ENCODE measurements around a stretch of chr2.

GRCh38 chr2:71453243-71454303 lies 12.9 kb upstream of the DYSF start:
- RRBS = 2% methylated on average over 20 of the region's 69 CpGs

- RRBS = no CpG with 5 or more reads among the region's 5 CpGs
These were observed 10.3 kb upstream of the DYSF start for GRCh38 chr2:71456218-71456618.

DNA sequence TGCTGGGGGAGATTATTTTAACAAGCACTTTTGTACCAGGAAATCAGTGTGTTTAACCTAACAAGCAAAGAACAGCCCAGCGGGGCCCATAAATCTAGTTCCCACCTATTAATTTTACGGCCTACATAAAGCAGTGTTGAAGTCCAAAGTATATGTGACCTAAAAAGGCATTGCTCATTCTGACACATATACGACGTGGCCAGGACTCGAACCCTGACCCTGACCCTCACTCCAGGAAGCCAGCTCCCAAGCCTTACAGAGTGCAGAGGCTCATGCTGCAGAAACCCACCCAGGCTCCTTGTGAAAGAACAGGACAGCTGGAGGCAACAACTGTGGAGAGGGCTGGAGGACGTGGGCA lies 221.7 kb downstream of the CYP26B1 start:
- RRBS = no CpG with 5 or more reads among the region's 6 CpGs

GRCh38 chr2:72148689-72149486 lies 1.2 kb upstream of the CYP26B1 start:
- RRBS = 3% methylated on average over 9 of the region's 69 CpGs

DNA sequence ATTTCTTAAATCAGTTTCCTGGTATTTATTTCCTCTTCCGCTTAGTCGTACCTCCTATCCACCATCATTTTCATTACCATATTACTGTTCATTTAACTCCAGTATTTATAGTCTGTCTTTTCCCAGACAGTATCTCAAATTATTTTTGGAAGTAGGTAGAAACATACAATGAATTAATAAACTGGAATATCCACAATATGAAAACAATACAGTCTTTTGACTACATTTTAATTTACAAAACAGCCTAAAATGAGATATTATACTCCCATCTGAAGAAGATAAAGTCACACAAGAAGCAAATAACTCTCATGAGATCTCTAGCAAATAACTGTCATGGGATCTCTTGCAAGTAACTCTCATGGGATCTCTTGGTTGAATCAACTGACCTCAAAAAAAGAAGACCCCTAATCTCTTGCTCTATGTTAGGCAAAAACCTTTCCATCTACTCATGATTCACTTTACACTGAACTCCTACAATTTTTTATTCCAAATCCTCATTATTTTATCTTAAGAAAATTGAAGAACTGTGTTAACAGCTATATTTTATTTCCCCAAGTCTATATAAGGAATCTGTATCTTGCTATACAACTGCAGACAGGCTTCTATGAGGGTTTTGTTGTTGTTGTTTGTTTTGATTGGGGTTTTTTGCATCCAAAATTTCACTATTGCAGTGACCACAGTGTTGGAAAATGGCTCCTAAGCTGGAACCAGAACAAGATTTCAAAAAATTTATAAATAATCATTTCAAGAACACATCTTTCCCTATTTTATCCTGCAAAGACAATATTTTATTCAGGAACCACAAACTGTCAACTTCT lies 166.7 kb downstream of the EXOC6B start:
- RRBS = no CpG with 5 or more reads among the region's 2 CpGs

- RRBS = no CpG with 5 or more reads among the region's 3 CpGs
These were observed 72.5 kb downstream of the EXOC6B start for GRCh38 chr2:72753163-72753986.

- RRBS = 2% methylated on average over 10 of the region's 44 CpGs
These were observed 24.7 kb upstream of the SPR start for GRCh38 chr2:72862157-72863255.

DNA sequence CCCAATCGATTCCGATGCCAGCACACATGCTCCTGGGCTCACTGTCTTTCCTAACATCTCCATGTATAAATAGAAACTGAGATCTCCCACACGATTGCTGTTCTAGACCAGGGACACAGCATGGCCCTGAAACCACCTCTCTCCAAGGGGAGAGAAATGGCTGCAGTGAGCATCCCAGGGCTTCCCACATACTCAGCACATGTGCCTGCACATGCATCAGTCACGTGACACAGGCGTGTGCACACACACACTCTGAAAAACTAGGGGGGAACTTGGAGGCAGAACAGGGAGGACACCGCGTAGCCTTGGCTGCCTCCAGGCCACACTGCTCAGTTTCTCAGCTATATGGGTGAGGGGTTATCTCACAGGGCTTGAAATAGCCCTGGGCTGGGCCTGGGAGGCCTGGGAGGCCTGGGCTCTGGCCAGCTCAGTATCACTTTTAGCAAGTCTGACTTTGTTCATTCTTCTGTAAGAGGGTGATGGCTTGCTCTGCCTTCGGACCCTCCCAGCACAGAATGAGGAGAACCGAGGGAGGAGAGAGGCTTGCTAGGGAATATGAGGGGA lies 66.9 kb downstream of the EMX1 start:
- RRBS = no CpG with 5 or more reads among the region's 9 CpGs

GRCh38 chr2:72985761-72986267 lies 68.5 kb downstream of the EMX1 start:
- RRBS = no CpG with 5 or more reads among the region's 9 CpGs

GRCh38 chr2:73033546-73034374 lies 37.8 kb downstream of the SFXN5 start:
- RRBS = no CpG with 5 or more reads among the region's 5 CpGs

DNA sequence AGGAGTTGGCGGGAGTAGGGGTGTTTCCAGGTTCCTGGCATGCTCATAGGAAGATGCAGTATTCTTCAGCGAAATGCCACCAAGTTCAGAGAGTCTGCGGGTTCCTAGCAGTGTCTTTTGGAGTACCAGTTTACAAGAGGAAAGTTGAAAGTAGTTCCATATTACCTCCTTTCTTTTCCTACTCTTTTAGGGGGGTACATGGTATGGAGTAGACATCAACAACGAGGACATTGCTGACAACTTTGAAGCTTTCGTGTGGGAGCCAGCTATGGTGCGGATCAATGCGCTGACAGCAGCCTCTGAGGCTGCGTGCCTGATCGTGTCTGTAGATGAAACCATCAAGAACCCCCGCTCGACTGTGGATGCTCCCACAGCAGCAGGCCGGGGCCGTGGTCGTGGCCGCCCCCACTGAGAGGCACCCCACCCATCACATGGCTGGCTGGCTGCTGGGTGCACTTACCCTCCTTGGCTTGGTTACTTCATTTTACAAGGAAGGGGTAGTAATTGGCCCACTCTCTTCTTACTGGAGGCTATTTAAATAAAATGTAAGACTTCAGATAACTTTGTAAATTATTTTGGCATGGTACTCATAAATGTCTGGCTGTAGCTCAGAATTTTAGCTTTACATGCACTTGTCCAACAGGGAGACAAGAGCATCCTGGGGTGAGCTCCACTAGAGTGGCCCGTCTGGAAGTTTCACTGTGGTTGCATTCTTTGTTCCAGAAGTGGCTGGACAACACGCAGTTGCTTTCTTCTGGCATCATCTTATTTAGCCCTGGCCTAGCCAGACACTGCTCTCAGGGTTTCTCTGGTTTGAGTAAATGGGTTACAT lies 18.6 kb downstream of the CCT7 start:
- RRBS = no CpG with 5 or more reads among the region's 17 CpGs

DNA sequence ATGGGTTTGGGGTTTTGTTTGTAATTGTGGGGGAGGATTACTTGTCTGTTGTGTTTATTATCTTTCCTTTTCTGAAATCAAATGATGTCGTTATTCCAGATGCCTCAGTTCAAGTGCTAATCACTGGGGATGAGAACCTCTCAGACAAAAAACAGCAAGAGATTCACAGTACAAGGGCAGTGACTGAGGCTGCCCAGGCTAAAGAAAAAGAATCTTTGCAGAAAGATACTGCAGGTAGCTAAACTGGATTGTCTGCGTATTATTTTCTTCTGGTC lies 85.2 kb downstream of the NAT8 start:
- RRBS = no CpG with 5 or more reads among the region's 2 CpGs

DNA sequence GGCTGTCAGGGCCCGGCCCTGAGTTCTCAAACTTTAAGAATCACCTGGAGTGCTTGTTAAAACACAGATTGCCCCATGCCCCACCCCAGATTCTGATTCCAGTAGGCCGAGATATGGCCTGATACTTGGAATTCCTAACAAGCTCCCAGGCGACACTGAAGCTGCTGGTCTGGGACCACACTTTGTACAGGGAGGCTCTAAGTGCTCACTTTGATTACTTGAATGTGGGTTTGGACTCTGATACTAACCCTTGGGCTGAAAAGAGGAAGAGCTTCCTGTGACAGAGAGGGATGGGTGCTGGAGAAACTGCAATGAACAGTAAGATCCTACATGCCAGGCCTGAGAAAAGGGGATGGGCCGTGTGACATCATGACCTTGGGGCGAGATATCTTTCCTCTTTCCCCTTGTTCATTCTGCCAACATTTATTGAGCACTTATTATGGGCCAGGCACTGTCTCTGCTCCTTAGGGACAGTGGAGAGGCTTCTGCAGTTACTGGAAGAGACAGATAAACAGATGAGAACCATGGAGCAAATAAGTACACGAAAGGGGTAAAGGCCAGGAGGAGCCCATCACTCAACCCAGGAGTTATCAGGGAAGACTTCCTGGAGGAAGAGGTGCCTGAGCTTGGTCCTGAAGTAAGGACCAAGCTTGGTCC lies 1.4 kb downstream of the ACTG2 start:
- RRBS = no CpG with 5 or more reads among the region's 6 CpGs

DNA sequence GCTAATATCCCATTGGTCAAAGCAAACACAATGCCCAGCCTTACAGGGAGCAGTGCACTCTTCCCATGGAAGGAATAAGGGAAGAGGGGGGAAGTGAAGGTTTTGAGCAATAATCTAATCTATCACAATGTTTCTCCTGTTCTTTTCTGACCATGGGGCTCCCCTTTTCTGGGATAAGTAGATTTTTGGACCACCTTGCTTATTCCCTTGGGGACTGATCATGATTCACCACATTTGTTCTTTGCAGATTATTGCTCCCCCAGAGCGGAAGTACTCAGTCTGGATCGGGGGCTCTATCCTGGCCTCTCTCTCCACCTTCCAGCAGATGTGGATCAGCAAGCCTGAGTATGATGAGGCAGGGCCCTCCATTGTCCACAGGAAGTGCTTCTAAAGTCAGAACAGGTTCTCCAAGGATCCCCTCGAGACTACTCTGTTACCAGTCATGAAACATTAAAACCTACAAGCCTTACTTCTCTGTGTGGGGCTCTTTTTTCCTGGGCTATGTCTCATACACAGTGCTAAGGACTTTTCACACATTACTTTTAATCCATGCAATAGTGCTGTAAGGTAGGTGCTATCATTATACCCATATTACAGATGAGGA lies 7.4 kb upstream of the DGUOK start:
- RRBS = no CpG with 5 or more reads among the region's 3 CpGs

- RRBS = no CpG with 5 or more reads among the region's 13 CpGs
These were observed 5.5 kb upstream of the DGUOK start for GRCh38 chr2:73921072-73921650.

GRCh38 chr2:73985733-73986199 lies 1.1 kb downstream of the TET3 start:
- RRBS = no CpG with 5 or more reads among the region's 9 CpGs

- RRBS = no CpG with 5 or more reads among the region's 9 CpGs
These were observed 36.5 kb downstream of the TET3 start for GRCh38 chr2:74020977-74021790.

DNA sequence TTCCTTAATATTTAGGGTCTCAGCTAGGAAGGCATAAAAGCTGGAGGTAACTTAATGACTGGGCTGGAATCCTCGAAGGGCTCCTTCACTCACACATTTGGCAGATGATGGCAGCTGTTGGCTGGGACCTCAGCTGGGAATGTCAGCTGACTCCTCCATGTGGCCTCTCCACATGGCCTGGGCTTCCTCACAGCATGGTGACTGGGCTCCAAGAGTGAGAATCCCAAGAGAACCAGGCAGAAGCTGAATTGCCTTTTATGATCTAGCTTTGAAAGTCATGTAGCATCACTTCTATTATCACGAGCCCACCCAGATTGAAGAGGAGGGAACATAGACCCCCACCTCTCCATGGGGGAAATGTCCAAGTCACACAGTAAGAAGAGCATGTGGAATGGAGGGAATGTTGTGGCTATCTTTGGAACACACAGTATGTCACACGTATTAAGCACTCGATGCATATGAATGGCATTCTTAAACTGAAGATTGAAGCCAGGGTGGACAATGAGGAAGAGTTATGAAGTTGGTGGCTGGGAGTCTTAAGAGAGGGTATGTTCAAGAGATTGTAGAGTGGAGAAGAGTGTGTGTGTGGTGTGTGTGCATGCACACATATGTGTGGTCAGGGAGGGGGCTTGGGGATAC lies 55.1 kb downstream of the TET3 start:
- RRBS = no CpG with 5 or more reads among the region's 4 CpGs

GRCh38 chr2:74103281-74104336 lies 44.1 kb downstream of the BOLA3 start:
- RRBS = no CpG with 5 or more reads among the region's 11 CpGs

DNA sequence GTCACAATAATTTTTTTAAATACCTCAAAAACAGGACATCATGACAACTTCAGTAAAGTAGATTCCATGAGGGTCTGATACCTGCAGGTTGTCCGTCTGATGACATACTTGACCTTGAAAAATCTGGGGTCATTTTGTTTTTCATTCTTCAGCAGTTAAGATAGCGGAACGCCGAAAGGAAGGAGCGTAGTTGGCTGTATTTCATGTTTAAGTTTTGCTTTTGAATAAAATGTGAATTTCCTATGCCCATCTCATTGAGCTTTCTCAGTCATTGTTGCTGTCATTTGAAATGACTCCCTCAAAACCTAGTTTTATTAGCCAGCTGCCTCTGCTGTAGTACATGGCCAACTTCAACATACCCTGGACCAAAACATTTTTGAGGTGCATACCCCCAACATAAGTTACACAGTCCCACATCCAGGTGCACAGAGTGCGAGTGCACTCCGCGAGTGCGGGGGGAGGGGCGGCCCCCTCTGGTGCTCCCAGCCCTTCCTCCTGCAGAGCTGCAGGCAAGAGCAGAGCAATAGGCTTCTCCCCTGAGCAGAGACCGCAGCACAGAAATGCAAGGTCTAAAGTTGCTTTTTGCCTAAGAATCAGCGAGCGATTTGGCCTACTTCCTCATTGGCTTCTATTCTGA lies 40.9 kb downstream of the BOLA3 start:
- RRBS = no CpG with 5 or more reads among the region's 13 CpGs

Measured in amniotic epithelial cell (primary cell).